Anterior vena cava (tissue), 1 donor: ENCODE measurements around the genes MAP2K2, HDGFL2, LRG1 and PLIN3.

DNA sequence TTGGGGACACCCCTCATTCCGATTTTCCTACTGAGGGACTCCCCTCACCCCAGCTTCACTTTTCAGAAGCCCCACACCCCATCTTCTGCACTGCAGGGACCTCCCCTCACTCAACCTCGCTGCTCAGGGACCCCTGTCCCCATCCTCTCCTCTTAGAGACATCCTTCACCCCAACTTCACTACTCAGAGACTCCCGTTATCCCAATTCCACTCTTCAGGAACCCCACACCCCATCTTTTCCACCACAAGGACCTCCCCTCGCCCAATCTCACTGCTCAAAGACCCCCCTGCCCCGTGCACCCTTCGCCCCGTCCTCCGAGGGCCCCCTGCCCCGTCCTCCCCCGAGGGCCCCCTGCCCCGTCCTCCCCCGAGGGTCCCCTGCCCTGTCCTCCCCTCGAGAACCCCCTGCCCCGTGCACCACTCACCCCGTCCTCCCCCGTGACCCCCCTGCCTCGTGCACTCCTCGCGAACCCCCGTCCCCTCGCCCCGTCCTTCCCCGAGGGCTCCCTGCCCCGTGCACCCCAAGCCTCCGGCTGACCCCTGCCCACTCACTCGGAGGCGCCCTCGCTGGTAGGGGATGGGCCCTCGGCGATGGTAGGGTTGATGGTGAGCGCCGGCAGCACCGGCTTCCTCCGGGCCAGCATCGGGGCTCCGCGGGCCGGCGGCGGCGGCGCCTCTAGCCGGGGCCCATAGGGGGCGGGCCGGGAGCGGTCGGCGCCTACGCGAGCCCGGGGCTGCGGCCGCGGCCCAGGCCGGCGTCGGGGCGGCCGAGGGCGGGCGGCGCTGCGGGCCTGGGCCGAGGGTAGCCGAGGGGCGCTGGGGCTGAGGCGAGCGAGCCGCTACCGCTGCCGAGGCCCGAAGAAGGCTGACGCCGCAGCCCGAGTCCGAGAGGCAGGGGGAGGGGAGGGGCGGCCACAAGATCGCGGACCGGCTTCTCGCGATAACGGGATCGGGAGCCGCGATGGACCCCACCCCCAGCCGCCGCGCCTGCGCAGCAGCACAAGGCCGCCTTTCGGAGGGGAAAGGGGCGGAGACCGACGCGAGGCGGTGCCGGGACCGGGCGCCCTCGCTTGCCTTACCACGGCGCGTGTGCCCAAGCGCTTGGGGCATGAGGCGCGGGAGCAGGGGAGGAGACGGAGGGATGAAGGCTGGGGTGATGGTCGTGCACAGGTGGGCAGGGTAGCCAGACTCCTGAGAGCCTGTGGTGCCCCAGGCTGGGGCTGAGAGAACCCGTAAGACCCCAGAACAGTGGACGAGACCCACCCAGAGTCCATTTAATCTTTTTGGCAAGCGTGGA is at the start of gene MAP2K2:
MAP2K2 (minus strand) TSS at position 891 of the 1,297 bp plus-strand sequence.
- PRO-cap: bidirectional peak, plus-strand start at position 1,030 of the sequence, minus-strand start at position 857 of the sequence

DNA sequence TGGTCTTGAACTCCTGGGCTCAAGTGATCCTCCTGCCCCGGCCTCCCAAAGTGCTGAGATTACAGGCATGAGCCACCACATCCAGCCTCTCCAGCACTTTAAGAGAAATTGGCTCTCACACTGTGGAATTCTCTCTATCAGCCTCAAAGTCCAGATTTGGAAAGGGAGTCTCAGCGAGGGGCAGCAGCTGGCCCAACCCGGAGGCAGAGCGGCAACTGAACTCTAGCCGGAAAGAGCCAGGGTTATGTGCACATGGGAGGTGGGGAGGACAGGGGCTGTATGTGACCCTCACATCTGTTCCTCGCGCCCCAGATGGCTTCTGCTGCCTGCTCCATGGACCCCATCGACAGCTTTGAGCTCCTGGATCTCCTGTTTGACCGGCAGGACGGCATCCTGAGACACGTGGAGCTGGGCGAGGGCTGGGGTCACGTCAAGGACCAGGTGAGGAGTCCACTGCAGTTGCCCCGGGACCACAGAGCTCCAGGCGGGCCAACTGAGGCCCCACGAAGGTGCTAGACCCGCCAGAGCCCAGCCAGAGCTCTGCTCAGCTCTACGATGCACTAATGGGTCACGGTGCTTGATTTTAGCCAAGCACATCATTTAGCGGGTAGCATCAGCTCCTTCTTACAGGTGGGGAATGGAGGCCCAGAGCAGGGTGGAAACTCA is 1.3 kb downstream of the CREB3L3 start:
- PRO-cap: no peak

- PRO-cap: no peak
These were observed 3.6 kb downstream of the CREB3L3 start for GRCh38 chr19:4156755-4157794.

GRCh38 chr19:4172446-4173163 is 9.8 kb downstream of the SIRT6 start:
- PRO-cap: no peak

GRCh38 chr19:4345492-4346367 is 2.4 kb downstream of the MPND start:
- PRO-cap: no peak

- PRO-cap: no peak
These were observed 16.9 kb downstream of the MPND start for GRCh38 chr19:4360311-4360705.

- PRO-cap: no peak
These were observed 20.9 kb downstream of the SH3GL1 start for GRCh38 chr19:4379339-4379868.

GRCh38 chr19:4472205-4472433 is at the start of gene HDGFL2:
Gene HDGFL2 (plus strand): TSS chr19:4472297.
- PRO-cap: no peak

DNA sequence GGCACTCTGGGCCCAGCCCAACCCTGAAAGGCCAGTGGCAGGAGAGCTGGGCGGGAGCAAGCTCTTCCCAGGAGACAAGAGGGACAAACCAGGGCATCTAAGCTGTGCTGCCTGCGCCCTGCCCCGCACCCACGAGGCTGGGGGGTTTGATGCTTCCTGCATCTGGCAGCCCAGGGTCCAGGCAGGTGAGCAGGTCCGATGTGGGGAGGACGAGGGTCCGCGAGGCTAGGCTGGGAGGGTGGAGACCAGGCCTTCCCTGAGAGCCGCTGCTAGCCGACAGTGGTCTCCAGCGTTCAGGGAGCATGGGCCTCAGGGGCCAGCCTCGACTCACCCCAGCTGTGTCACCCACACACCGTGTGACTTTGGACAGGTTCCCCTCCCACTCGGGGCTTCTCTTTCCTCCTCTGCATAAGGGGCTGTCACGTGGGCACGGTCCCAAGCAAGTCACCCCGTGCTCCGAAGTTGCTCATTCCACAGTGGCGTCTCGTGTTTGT is 15.9 kb downstream of the PLIN4 start:
- PRO-cap: no peak

- PRO-cap: no peak
These were observed 3.5 kb downstream of the PLIN5 start for GRCh38 chr19:4531467-4531979.

DNA sequence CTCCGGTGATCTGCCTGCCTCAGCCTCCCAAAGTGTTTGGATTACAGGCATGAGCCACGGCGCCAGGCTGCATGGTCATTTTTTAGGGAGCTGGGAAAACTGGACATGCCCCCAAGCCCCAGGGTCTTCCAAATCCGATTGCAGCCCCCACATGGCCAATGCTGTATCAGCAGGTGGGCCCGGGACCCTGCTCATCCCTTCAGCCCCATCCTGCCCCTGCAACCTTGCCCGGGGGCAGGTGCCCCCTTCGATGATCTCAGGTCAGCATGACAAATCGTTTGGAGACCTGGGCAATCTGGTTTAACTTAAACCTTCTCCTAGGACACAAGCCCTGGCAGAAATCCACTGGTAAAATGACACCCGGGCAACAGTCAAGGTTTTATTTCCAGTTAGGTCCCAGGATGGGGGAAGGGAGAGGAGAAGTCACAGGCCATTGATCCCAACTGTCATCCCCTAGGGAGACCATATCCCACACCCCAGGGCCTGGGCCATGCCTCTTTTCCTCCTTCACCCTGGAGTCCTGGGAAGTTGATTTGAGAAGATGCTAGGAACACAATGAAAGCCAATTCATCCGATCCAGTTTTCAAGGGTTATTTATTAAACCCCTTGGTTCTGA is 1.7 kb upstream of the PLIN5 start:
- PRO-cap: no peak

- PRO-cap: no peak
These were observed at the start of gene LRG1 for GRCh38 chr19:4539581-4540631. Gene LRG1 (minus strand): TSS chr19:4540036.

- PRO-cap: no peak
These were observed 32.4 kb upstream of the TNFAIP8L1 start for GRCh38 chr19:4606843-4607395.

GRCh38 chr19:4759655-4760391 is 31.7 kb upstream of the FEM1A start:
- PRO-cap: no peak

DNA sequence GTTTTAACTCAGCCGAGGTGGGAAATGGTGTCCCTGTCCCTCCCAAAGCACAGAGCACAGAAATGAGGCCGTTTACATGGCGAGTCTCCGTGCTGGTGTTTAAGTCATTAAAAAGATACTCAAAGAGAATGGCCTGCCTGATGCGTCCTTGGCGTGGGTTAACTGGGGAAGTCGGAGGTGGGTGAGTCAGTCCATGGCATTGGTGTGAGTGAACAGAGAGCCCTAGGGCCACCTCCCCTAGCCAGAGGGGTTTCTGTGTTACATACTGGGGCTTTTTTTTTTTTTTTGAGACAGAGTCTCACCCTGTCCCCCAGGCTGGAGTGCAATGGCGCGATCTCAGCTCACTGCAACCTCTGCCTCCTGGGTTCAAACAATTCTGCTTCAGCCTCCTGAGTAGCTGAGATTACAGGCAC is 3.9 kb downstream of the FEM1A start:
- PRO-cap: no peak

DNA sequence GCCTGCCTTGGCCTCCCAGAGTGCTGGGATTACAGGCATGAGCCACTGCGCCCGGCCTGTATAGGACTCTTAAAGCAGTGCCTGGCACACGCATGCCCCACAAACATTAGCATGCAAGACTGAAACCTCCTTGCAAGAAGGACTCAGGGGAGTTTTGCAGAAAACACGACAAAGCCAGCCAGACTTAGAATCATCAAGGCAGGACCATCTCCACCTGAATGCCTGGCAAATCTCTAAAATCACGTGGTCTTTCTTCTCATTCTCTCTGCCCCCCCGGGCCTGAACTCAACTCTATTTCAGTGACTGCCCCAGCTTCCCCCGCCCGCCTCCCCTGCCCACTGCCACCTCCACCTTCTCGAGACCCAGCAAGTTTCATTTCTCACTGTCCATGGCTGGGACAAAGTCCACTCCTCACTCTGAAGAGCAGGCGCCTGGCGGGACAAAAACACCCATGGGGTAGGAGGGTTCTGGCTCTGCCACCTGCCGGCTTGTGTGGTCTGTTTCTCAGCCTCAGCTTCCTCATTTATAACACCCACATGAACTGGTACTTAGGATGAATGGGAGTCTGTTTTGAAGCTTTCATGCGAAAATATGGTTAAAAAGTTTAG is 2.3 kb downstream of the TICAM1 start:
- PRO-cap: no peak

GRCh38 chr19:4867563-4868471 is at the start of gene PLIN3:
Gene PLIN3 (minus strand): TSS chr19:4867667.
- PRO-cap: bidirectional peak, plus-strand start at chr19:4867859, minus-strand start at chr19:4867667

- PRO-cap: no peak
These were observed 10.6 kb upstream of the PLIN3 start for GRCh38 chr19:4877756-4878860.

DNA sequence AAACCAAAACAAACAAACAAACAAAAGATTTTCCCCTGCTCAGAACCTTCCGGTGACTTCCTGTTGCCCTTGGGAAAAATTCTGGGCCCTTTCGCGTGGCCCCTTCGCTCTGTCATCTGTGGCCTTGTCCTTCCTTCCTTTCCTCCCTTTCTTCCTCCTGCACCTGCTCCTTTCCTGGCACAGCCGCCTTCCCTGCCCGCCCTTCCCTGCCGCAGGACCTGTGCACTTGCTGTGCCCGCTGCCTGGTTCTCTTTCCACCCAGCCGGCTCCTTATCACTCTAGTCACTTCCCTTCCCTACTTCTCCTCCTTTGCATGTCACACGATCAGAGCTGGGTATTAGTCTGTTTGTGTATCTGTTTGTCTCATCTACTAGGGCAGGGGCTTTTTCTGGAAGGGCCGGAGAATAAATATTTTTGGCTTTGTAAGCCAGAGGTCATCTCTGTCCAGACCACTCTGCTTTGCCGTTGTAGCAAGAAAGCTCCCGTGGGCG is 5.9 kb downstream of the KDM4B start:
- PRO-cap: no peak

DNA sequence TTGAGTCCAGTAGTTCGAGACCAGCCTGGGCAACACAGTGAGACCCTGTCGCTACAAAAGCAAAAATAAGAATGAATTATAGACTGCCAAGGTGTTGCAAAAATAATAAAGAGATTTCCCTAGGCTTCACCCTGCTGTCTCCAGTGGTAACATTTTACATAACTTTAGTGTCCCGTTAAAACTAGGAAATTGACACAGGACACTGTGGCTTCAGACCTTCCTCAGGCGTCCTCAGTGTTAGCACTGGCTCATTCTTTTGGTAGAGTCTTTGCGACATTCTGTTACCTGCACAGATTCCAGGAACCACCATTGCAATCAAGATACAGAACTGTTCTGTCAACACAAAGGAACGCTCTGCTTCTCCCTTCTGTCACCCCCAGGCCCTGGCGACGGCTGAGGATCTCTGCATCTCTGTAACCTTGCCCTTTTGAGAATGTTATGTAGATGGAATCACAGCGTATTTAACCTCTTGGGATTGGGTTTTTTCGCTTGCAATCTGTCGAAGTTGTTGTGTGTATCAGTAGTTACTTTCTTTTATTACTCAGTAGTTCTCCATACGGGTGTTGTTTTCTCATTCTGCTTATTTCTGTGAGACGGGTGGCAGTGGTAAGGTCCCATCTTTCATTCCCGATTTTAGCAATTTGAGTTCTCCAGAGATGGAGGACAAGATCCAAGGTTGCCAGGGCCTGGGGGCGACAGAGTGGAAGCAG is 22.6 kb downstream of the KDM4B start:
- PRO-cap: no peak